ENCODE data around the gene DNAAF1.

- PRO-cap, result no peak
Measured at GRCh38 chr16:84091372-84091846, 25.3 kb downstream of the MBTPS1 start.

DNA sequence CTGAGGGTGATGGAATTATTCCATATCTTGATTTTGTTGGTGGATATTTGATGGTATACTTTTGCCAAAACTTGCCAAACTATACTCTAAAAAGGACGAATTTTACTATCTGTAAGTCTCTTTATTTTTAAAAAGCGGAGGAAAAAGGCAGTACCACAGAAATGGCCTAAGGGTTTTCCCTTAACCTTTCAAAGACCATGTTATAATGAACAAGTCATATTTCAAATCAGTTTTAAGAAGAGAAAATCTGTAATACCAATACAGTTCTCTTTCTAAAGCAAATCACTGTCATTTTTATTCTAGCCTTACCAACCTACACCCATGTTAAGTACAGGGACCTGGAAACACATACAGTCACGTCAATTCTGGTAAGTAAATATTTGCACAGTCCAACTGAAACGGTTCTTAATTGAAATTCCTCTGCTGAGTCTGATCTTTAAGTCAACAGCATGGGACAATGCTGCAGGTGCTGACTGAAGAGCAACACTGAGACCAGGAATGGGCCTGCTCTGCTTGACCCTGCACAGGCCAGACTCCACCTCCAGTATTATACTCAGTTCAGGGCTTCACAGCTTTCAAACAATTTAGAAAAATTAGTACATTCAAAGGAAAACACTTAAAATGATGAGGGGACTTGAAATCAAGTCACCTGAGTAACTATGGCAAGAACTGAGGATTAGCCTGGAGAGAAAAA lies 20.2 kb downstream of the MBTPS1 start:
- PRO-cap, result no peak

DNA sequence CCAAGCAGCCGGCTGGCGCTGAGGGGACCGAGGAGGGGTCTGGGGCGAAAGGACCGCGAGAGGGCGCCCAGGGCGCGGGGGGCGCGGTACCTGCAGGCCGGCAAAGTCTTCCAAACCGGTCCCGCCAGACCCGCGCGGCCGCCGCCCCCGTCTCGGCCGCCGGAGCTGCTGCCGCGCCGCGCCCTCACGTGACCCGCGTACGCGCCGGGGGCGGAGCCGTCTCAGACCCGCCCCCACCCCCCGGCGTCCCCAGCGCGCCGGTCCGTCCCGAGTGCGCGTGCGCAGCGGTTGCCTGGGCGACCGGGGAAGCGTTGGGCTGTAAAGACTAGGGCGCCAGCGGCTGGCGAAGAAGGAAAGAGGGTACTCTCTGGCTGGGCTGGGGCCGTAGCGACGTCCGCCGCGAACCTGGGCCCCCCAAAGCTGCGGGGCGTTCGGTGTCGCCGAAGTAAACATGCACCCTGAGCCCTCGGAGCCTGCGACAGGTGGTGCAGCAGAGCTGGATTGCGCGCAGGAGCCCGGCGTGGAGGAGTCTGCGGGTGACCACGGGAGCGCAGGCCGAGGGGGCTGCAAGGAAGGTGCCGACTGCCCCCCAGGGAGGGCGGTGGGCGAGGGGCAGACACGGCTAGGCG lies at the start of gene DNAAF1:
DNAAF1 (plus strand) TSS at position 319 of the 629 bp plus-strand sequence.
- PRO-cap, result unidirectional peak, minus-strand start at position 167 of the sequence

DNA sequence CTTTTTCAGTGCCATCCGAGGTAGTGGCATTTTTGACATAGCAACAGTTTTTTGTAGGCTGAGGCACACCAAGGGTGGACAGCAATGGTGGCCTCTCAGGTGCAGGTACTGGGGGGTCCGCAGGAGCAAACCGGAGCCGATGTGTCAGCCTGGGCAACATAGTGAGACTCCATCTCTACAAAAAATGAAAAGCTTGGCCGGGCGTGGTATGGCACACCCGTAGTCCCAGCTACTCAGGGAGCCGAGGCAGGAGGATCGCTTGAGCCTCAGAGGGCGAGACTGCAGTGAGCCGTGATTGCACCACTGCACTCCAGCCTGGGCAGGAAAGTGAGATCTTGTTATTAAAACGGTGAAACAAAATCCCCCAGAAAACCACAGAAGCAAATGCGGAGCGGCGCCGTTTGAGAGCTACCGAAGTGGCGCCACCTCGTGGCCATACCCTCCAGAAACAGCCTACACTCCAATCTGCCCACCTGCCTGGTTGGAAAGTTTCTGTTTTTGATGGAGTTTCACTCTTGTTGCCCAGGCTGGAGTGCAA lies 1.8 kb upstream of the MEAK7 start:
- PRO-cap, result no peak

GRCh38 chr16:84548852-84549959 lies 44.7 kb upstream of the MEAK7 start:
- PRO-cap, result unidirectional peak, minus-strand start at chr16:84549415

DNA sequence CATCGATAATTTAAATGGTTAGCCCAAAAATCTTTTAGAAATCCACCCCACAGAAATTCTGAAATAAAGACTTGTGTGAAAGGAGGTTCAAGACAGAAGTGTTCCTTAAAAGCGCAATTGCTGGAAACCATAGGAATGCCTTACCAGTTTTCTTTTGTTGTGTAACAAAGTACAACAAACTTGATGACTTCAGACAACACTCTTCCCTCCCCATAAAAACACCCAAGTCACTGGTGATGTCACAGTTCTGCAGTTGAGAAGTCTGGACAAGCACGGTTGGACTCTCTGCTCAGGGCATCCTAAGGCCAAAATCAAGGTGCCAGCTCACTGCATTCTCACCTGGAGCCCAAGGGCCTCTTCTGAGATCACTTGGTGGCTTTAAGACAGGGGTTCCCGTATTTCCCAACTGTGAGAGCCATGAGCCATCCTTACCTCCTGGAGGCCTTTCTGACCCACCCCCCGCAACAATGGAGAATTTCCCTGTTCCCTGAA lies 45.6 kb upstream of the MEAK7 start:
- PRO-cap, result no peak

GRCh38 chr16:84585703-84586639 lies 31.9 kb downstream of the COTL1 start:
- PRO-cap, result no peak

- PRO-cap, result no peak
Measured at GRCh38 chr16:84605980-84606707, 11.7 kb downstream of the COTL1 start.

DNA sequence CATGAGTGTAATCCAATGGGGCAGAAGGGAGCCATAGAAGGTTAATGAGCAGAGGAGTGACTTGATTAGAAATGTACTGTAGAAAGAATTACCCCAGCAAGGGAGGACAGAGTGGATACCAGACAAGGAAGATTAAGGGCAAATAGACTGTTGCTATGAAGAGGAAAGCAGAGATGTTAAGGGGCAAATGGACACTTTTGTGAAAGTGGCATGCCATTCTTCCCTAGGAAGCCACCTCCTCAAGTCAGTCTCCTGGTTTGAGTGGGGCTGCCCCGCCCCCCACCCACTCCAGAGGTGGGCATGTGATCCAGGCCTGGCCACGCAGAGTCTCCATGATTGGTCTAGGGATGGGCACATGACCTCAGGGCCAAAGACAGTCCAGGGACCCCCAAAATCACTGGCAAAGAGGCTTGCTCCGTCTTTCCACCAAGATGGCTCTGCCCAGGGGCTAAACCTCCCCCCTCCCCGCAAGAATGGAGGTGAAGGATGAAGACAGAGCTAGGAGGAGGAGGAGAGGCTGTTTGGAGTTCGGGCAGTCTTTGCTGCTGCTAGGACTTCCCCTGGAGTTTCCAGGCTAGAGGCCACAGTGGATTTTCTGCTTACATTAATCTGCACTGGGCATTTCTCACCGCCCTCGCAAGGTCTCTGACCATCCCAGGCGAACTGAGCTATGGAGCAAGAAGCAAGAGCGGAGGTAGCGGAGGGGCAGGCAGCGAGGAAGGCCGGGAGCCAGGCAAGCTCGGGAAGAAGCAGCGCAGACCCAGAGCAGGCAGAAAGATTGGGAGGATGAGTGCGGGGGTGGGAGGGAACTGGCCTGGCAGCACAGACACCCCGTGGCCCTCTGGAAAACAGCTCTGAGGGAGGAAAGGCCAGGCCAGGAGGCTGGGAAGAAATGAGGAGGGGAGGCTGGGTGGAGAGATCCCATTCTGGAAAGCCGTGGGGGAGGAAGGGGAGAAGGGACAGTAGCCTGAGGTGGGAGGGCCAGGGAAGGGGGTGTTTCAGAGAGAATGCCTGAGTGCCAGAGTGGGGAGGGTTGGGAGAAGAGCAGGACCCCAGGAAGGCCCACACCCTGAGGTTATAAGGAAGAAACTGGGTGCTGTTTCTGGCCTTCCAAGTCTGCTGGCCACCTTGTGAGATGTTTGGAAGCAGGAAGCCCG lies 3.9 kb downstream of the COTL1 start:
- PRO-cap, result no peak

- PRO-cap, result no peak
Measured at GRCh38 chr16:84661218-84662070, 13.1 kb downstream of the KLHL36 start.

DNA sequence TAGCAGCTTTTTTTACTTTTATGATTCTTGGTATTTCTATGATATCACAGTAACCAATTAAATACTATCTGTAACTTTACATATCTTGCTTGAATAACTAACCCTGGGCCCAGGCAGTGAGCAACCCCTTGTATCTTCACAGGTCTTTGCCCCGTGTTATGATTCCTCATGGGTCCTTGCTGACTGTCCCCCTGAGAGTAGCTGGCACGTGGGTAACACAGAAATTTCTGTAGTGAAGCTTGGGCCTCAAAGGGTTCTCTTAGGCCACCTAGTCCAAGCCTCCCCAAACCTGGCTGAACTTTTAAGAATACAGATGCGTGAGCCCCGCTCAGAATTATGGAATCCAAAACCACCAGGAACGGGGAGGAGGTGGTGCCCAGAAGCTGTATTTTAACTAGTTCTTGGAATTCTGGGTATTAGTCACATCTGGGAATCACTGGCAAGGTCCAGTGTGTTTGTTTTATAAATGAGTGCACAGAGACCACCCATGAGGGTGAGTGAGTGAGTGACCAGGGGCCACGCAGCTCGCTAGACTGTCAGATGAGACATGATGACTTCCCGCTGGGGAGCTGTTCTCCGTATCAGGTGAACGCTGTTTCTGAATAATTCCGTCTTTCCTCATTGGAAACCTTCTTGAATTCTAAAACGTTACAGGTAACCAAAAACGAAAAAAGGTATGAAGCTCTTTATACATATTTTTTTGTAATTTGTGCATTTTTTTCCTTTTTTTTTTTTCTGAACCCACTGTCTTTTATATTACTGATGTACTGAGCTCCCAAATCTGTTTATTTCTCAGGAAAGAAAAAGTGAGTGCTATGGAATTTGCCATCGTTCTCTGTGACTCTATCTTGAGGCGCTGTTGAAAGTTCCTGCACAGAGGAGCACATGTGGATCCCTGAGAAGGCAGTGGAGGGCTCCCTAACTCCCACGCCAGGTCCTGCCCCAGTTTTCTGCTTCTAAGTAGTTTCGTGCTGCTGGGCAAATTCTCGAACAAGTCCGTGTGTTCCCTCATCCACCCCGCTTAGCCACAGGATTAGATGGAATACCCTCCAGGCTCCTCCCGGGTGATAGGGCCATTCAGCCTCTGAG lies 14.3 kb downstream of the KLHL36 start:
- PRO-cap, result no peak

DNA sequence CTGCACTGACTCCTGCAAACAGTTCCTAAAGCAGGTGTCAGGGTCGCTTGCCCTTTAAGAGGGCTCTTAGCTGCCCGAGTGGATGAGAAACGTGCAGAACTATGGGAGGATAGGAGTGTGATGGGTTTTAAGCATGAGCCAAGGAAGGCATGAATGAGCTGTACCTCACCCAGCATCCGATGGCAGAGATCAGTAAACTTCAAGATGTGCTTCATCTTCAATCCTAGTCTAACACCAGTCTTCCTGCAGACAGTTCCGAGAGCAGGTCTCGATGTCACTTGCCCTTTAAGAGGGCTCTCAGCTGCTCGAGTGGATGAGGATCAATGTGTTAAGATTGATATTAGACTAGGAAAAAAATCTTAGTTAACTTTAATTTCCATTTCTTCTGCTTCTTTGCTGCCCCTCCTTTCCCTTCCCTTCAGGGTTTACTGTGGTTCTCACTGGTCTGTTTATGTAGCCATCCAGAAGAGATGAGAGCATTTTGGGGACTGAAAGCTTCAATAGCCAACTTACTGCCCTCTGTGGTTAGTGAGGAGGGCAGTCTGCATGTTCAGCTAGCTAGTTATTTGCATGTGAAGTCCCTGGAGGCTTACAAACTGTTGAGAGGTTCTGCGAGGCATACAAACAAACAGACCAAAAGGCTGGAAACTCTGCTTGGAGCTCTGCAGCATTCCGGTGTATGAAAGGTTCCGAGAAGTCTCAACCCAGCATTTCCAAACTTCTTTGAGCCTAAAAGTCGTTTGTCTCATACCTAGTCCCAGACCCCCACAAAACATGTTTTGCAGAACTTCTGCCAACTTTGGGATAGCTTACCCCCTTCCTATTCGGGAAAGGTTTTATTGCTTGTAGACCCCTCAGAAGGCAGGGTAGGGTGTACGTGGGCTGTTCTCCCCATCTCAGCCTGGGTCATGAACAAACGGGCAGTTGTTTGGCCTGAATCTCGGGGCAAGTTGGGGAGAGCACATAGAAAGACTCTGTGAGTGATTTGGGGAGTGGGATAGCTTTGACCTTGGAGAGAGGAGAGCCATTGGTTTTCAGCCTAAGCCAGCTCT lies 15.4 kb downstream of the KLHL36 start:
- PRO-cap, result no peak

GRCh38 chr16:84700119-84700906 lies 513 bp downstream of the USP10 start:
- PRO-cap, result no peak

- PRO-cap, result no peak
Measured at GRCh38 chr16:84834167-84834489, 14.3 kb downstream of the CRISPLD2 start.

GRCh38 chr16:84927612-84928458 lies 83.5 kb downstream of the ZDHHC7 start:
- PRO-cap, result no peak

GRCh38 chr16:84974524-84975116 lies 36.7 kb downstream of the ZDHHC7 start:
- PRO-cap, result no peak

DNA sequence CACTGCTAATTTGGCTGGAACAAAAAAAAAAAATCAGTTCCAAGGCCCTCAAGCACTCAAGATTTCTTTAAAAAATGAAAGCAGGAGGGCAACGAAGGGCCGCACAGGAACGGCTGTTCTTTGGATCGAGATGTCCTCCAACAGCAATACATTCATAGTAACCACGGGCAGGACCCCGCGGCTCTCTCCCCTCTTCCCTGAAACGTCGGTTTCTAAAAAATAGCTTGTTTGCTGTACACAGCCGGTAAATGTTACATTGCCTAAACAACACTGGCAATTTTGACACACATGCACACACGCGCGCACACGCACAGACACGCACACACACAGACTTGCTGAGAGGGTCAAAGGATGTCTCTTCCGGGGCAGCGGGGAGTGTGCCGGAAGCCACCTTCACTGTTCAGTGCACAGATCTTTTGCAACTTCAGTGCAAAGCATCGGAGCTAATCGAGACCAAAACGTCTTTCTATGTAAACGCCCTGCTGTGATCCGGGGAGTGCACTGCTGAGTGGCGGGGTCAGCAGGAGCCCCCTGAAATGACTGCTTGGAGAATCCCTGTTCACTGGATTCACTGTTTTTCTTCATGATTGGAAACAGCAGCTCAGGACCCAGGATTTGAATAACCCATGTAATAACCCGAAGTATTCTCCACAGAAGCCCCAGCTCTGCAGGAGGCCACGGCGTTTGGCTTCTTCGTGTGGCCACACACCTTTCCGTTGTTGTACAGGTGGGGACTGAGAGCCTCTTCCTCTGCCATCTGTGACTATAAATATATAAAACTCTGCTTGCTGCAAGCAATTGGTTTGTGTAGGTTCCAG lies 35.7 kb downstream of the ZDHHC7 start:
- PRO-cap, result no peak

DNA sequence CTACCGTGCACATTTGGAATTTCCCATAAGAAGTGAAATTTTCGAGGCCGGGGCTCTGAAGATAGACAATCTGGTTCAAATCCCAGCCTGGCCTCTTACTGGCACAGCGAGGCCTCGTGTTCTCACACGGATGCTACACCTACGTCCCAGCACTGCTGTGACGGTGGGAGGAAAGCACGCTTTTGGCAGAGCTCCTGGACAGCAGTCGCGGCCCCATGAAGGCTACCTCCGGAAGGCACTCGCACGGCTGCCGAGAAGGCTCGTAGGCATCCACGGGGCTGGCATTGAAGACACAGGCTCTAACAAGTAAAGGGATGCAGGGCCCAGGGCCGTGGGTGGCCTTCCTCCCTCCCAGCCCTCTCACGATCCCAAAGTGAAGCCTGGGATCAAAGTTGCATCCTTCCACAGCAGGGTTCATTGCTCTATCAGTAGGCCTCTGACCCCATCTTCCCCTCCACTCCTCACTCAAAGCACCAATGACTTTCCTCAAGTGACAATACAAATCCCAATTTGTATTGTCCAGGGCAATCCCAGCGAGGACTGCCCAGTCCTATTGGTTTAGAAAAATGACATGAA lies 25.0 kb downstream of the ZDHHC7 start:
- PRO-cap, result no peak

GRCh38 chr16:85092543-85093306 lies 19.5 kb downstream of the CIBAR2 start:
- PRO-cap, result no peak

DNA sequence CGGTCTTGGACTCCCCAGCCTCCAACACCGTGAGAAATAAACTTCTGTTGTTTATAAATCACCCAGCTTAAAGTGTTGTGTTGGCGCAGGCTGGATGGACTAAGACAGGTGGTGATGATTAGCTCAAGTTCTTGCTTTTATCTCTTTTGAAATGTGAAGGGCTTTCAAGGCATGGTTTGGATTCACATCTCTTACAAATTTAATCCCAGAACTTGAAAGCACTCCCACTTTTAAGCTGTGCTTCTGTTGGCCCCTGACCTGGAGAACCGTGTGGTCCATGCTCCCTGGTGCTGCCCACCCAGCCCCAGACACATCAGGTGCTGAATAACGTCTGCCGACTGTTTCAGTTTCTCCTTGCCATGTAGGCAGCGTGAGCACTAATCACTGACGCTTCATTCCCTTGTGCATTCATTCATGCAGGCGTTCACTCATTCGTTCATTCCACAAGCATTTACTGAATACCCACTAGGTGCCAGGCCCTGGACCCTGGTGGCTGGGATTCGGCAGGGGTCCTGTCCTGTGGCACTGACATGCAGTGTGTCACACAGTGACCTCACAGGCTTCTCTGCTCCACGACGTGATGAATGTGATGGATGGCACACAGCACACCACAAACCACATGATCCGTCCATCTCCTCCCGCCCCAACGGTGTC lies 8.8 kb downstream of the CIBAR2 start:
- PRO-cap, result no peak

All from jejunum (tissue), 1 donor.